ENCODE measurements around a stretch of chr13.

GRCh38 chr13:42992551-42993081 lies 575 bp upstream of the EPSTI1 start:
- PRO-cap, 2 experiments: no peak in any of the 2 experiments

- PRO-cap, 2 experiments: no peak in any of the 2 experiments
These were observed 245.7 kb downstream of the DNAJC15 start for GRCh38 chr13:43268941-43269717.

DNA sequence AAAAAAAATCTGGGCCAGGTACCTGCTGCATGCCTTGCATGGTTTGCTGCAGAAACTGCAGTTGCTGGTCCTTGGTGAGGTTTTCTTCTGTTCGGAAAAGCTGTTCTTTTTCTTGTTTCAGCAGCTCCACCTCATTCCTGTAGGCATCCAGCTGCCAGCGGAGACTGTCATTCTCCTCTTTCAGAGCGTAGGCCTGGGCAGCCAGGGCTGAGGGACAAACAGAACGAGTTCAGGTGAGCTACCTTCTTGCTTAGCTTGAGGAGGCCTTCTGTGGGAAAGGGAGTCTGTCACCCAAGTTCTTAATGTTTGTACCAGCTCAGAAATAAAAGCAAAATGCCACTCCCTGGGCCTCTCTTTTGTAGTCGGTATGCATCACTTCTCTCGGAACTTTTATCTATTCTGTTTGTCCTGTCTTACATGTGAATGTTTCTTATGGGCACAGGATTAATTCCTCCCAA lies 275.0 kb downstream of the DNAJC15 start:
- PRO-cap, 2 experiments: no peak in any of the 2 experiments

GRCh38 chr13:43686444-43687150 lies 100.2 kb downstream of the ENOX1 start:
- PRO-cap, 2 experiments: no peak in any of the 2 experiments

GRCh38 chr13:43862095-43862864 lies 17.3 kb downstream of the CCDC122 start:
- PRO-cap, 2 experiments: no peak in any of the 2 experiments

GRCh38 chr13:44052302-44053382 lies 108.4 kb downstream of the SMIM2 start:
- PRO-cap, 2 experiments: no peak in any of the 2 experiments

GRCh38 chr13:44243085-44243952 lies 82.3 kb upstream of the SMIM2 start:
- PRO-cap, 2 experiments: peak in 1 of 2 experiments; most common plus-strand start chr13:44243593 (in 1); most common minus-strand start chr13:44243377 (in 1)

GRCh38 chr13:44414603-44415324 lies 41.1 kb downstream of the SERP2 start:
- PRO-cap, 2 experiments: no peak in any of the 2 experiments

DNA sequence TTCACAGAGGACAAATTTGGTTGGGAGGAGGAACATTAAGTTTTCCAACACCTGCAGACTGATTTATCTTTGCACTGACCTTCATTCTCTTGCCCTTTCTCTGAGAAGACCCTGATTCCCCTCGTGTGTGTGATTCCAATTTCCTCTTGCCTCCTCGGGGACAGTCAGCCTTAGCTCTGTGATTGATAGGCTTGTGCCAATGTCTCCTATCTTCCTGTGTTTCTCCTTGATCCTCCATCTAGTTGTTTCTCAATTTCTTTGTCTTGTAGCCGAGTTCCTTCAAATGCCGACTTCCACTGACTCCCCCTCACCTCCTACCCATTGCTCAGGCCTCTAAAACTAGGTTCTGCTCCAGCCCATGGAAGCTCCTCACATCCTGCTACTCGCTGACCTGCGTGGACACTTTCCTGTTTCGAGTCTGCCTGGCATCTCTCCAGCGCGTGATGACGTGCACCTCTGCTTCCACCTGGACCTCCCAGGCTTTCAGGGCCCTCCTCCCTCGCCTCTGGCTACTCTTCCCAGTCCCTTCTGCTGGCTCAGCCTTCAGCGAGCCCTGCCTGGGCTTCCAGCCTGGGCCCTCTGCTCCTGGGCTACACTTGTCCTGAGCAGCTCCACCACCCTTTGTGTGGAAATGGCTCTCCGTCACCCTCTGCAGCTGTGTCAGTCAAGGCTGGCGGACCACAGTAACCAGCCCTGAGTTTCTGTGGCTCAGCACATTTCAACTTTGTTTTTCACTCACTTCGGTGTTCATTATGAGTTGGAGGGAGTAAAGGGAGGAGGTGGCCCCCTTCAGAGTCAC lies 49.1 kb downstream of the SERP2 start:
- PRO-cap, 2 experiments: no peak in any of the 2 experiments

DNA sequence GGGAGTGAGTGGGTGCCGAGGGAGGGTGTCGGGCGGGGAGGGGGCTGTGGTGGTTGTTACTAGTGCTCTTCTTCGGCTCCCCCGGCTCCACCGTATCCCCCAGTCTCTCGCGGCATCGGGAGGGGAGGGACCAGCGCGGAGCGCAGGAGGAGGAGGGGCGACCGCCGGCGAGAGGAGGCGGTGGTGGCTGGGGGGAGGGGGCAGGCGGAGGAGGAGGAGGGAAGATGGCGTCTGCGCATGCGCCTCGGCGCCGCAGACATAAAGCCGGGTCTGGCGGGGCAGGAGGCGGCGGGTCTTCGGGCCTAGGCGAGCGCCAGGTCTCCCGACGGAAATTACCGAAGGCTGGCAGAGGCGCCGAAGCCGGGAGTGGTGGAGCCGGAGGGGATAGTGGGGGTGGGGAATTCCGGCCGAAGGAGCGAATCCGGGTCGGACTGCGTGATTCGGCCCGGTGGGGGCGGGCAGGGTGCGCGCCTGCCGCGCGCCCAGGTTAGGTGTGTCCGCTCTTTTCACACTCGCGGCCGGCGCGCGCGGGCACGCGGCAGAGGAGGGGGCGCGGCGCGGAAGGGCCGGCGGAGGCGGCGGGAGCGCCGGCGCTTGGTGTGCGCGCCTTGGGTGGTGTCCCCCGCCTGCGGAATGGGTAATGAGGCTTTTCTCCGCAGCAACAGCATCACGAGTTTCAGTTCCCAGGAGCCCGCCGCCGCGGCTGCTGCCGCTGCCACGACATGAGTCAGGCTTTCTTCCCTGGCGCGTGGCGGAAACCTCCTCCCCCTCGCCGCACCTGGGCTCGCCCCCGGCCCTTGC lies 1.3 kb upstream of the TSC22D1 start:
- PRO-cap, 2 experiments: peak in 1 of 2 experiments; most common plus-strand start position 259 of the sequence (in 1); most common minus-strand start position 97 of the sequence (in 1)

GRCh38 chr13:44578011-44578538 lies 1.9 kb upstream of the TSC22D1 start:
- PRO-cap, 2 experiments: no peak in any of the 2 experiments

- PRO-cap, 2 experiments: no peak in any of the 2 experiments
These were observed 116.0 kb upstream of the TSC22D1 start for GRCh38 chr13:44692050-44692575.

DNA sequence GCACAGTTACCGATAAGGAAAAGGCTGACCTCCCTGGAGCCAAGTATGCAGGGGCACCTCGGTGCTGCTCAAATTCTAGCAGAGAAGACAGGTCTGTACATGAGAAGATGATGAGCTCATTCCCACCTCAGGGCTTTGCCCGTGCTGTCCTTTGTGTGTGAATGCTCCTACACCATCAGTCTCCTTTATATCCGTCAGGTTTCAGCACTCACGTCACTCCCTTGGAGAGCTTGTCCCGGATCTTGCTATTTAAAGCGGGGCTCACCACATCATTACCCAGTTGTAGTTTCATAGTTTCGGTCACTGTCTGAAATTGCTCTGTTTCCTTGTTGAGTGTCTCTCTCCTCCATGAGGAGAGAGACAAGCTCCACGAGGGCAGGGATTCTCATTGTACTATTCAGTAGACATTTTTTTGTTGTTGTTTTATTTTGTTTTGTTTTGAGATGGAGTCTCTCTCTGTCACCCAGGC lies 169.2 kb upstream of the TSC22D1 start:
- PRO-cap, 2 experiments: no peak in any of the 2 experiments

- PRO-cap, 2 experiments: no peak in any of the 2 experiments
These were observed 85.8 kb downstream of the NUFIP1 start for GRCh38 chr13:44903256-44904049.

GRCh38 chr13:45219146-45219628 lies 18.3 kb upstream of the KCTD4 start:
- PRO-cap, 2 experiments: no peak in any of the 2 experiments

- PRO-cap, 2 experiments: no peak in any of the 2 experiments
These were observed 45.5 kb downstream of the TPT1 start for GRCh38 chr13:45295373-45295920.

DNA sequence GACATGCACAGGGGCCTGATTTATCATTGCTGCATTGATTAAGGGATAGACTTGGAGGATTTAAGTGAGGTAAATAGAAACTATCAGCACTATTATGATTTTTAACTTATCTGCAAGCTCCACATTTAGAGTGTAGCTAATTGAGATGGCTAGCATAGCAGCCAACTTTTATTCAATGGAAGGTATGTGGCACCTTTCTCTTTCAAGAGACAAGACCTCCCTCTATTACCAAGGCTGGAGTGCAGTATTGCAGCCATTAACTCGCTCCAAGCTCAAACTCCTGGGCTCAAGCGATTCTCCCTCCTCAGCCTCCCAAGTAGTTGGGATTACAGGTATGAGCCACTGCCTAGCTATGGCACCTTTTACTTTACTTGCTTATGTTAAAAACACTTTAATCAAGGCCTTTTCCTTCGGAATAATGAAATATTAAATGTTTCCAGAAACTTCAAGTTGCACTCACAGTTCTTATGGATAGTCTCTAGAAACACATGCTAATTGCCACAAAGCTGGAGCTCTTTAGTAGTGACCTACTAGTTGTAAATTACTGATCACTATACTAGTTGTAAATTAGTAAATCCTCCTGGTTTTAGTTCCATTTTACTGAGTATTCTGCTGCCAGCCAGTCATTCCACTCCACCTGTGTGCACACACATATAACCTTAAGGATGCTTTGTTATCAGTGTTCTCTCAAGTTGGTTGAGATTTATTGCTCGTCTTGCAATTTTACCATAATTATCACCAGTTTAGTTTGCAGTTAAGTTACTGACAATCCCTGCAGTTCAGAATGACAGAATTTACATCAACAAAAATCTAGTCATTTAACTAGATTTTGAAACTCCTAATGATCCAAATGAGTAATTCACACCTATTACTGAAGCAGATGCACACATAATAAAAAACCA lies 7.9 kb downstream of the TPT1 start:
- PRO-cap, 2 experiments: no peak in any of the 2 experiments

DNA sequence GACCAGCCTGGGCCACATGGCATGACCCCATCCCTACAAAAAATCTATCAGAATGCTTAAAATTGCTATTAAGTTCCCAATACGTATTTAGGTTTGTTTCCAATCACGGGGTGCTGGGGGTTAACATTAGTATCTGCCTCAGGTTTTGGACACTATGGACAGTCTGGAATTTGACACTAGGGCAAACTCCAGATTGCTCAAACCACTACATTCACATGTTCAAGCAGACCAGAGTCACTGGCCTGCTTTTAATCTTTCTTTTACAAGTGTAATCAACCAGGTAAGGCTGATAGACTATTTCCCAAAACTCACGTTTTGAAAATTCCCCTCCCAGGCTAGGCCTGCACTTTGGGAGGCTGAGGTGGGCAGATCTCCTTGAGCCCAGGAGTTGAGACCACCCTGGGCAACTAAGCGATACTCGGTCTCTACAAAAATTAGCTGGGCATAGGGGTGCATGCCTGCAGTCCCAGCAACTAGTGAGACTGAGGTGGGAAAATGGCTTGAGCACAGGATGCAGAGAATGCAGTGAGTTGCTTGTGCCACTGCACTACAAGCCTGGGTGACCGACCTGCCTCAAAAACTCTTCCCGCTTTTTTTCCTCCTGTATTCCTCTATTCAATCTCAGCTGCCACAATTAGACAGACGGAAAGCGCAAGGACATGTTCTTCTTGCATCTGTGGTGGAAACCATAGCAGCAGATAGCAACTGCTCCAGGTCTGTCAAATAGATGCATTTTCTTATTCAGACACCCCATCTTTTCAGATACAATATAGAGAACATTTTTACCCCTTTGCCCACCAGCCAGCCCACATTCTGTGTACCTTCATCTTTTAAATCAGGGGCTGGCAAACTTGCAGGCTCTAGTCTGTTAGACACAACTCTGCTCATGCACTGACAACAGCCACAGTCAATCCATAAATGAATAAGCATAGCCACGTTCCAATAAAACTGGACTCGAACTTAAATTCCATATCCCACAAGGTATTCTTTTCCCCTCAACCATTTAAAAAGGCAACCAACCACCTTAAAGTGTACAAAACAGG lies 4.9 kb downstream of the TPT1 start:
- PRO-cap, 2 experiments: no peak in any of the 2 experiments

- PRO-cap, 2 experiments: no peak in any of the 2 experiments
These were observed 1.6 kb downstream of the TPT1 start for GRCh38 chr13:45339378-45339703.

GRCh38 chr13:45367991-45368490 lies 27.1 kb upstream of the TPT1 start:
- PRO-cap, 2 experiments: no peak in any of the 2 experiments

Measured in cerebral cortex (tissue), 2 donors.